Umbilical cord (tissue), 2 donors: Measurements from ENCODE around the genes CHODL and MRPL39.

GRCh38 chr21:17796464-17796943 lies 22.7 kb downstream of the C21orf91 start:
- RAMPAGE, long total RNA, result no peak

GRCh38 chr21:17819539-17819907 lies 367 bp upstream of the C21orf91 start:
- RAMPAGE, long total RNA, result no peak

DNA sequence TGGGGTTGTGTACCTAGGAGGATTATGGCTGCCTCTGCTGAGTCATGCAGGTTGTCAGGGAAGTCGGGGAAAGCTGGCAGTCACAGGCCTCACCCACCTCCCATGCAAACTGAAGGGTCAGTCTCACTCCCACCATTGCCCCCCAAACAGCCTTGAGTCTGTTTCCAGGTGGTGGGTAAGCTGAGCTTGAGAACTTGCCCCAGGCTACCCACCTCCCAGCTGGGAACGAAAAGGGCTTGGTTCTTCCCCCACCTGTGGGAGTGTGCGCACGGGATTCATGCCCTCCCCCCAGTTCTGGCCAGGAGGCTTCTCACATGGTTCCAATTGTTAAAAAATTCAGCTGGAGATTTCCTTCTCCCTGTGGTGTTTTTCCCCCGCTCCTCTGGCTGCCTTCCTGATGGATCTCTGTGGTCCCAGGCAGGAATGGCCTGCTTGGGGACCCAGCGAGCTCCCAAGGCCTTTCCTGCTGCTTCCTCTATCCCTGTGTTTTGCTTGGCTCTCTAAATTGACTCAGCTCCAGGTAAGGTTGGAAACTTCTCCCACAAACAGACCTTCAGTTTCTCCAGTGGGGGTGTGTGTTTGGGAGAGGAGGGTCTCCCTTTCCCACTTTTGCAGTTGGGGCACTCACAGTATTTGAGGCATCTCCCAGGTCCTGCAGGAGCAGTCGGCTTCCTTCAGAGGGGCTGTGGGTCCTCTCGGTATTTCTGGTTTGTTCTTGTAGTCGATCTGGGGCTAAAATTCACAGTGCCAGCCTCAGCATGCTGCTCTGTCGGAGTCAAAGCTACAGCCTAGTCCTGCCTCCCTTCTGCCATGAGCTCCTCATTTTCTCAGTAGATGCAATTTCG lies 82.0 kb upstream of the C21orf91 start:
- RAMPAGE, long total RNA, result no peak

GRCh38 chr21:17931009-17931479 lies 111.9 kb upstream of the C21orf91 start:
- RAMPAGE, long total RNA, result no peak

DNA sequence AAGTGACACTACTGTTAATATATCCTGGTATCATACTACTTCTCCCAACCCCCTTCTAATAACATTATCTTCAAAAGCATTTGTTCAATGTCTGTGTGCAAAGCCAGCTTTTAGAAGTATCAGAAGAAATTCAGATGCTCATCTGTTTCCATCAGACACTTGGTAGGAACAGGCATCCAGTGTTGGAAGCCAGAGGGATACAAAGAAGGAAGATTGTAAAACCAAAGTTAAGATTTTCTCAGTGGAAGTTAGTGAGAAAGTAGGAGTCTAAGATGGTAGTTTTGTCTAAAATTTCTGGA lies 139.2 kb upstream of the C21orf91 start:
- RAMPAGE, long total RNA, result no peak

GRCh38 chr21:18244248-18244983 lies at the start of gene CHODL:
TSS of gene CHODL (plus strand) at chr21:18244833.
- RAMPAGE, long total RNA, result no peak

- RAMPAGE, long total RNA, result no peak
These were observed 40.0 kb upstream of the TMPRSS15 start for GRCh38 chr21:18443448-18444077.

DNA sequence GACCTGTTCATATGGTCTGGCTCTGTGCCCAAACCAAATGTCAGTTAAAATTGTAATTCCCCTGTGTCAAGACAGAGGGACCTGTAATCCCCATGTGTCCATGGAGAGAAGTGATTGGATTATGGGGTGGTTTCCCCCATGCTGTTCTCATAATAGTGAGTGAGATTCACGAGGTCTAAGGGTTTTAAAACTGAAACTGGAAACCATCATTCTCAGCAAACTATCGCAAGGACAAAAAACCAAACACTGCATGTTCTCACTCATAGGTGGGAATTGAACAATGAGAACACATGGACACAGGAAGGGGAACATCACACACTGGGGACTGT lies 823.1 kb upstream of the TMPRSS15 start:
- RAMPAGE, long total RNA, result no peak

DNA sequence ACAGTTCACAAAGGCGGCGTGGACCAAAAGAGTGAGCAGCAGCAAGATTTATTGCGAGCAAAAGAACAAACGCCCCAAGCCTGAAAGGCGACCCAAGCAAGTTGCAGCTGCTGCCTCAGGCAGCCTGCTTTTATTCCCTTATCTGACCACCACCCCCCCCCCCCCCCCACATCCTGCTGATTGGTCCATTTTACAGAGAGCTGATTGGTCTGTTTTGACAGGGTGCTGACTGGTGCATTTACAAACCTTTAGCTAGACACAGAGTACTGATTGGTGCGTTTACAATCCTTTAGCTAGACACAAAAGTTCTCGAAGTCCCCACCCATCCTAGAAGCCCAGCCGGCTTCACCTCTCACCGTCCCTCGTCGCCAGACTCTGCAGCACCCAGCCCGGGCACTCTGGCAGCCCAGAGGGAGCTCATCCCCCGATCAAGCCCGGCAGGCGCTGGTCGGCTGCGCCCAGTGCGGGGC lies 2023.0 kb downstream of the NCAM2 start:
- RAMPAGE, long total RNA, result no peak

GRCh38 chr21:23384498-23385284 lies 2222.6 kb downstream of the MRPL39 start:
- RAMPAGE, long total RNA, result no peak

- RAMPAGE, long total RNA, result no peak
These were observed 47.0 kb downstream of the MRPL39 start for GRCh38 chr21:25560156-25560844.

DNA sequence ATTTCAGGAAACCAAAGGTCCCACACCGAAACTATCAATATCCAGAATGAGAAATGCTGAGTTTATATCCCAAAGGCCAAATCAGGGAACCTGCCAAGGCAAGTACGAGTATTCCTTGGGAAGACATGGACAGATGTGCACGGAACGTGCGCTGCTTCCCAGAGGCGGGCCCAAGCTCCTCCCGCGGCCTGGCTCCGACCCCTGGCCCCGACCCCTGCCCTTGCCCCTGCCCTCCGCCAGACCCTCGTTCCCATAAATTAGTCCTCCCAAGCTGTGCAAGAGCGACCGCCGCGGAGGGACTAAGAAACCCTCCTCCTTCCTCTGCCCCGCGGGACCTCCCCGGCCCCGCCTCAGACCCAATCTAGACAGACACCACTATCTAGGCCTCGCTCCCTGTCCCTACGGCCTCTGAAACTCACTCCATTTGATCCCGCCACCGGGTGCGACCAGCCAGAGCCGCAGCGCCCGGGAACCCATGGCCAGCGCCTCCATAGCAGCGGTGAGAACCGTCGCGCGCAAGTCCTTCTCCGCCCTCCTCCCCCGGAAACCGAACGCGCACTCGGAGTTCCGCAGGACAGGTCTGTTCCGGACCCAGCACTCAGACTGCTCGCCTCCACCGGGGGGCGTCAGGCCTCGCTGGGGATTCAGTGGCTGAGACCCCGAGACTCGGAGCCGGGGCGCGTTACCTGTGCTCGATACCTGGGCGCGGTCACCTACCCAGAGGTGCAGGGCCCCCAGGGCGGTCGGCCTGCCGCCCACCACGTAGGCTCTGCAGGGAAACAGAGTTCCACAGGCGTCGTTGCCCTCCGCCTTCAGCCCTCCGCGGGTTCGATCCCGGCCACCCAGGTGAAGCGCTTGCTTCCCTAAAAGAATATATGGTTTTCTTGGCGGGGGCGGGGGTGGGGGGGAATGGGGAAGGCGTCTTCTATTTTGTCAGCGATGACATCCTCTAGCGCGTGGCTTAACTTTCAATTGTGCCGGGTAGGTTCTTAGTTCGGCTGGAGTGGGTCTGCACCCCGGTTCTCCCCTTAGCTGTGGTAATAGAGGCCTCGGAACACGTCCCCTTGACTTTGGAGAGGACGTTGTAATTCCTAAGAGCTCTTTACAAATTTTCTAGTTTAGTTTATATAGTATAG lies at the start of gene MRPL39:
Gene MRPL39 (minus strand): TSS at position 498 of the 1,136 bp plus-strand sequence.
- RAMPAGE, long total RNA, result no peak

DNA sequence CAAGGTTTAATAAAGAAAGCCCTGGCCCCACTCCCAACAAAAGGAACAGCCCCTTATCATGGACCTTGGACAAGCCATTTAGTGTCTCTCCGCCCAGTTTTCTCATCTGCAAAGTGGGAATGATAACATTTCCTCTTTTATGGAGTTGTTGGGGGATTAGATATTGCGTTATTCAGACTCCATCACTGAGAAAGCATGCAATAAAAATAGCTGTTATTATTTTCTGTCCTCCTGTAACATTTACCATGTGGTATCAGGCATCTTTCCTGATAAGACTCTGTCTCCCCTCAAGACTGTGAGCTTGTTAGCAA lies 1.3 kb upstream of the JAM2 start:
- RAMPAGE, long total RNA, result no peak

GRCh38 chr21:25887739-25888325 lies 153.1 kb downstream of the GABPA start:
- RAMPAGE, long total RNA, result no peak

- RAMPAGE, long total RNA, result no peak
These were observed 186.8 kb downstream of the APP start for GRCh38 chr21:25983617-25984357.

DNA sequence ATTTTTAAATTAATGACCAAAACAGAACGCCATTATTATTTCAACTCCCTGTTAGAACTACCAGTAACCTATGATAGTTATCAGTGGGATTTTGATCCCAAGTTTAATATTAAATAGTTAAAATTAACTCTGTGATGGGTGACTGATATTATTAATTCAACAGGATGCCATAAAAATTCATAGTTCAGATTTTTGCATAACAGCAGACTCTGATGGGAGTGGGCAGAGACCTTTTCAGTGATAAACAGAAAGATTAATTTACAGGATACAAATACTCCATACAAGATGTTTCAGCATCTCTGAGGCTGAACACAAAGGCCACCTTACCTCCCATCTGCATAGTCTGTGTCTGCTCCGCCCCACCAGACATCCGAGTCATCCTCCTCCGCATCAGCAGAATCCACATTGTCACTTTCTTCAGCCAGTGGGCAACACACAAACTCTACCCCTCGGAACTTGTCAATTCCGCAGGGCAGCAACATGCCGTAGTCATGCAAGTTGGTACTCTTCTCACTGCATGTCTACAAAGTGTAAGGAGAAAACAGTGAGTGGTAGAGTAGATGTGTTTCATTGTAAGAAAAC lies 119.8 kb downstream of the APP start:
- RAMPAGE, long total RNA, result no peak

DNA sequence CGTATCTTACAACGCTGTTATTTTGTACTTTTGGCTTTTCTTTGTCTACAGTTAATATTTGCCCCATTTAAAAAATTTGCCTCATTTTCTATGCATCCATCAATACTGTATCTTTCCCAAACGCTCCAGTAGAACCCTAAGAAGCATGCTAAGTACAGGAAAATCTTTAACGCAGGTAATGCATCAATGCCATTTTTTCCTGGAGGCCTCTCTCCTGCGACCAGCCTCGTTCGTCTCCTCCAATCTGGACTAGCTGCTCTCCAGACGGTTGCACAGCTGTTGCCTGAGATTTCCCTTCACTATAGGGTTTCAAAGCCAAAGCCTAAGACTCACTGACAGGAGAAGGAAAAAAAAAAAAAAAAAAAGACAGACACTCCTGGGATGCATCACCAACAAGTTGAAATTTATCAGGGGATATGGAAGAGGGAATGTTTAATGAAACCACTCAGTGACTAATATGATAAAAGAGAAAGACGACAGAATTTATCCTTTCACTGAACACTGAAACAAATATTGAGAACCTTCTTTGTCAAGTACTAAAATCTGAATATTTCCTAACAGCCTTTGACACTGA lies 93.1 kb downstream of the APP start:
- RAMPAGE, long total RNA, result no peak

GRCh38 chr21:26113867-26114421 lies 56.6 kb downstream of the APP start:
- RAMPAGE, long total RNA, result no peak

GRCh38 chr21:26127970-26128281 lies 42.6 kb downstream of the APP start:
- RAMPAGE, long total RNA, result no peak

GRCh38 chr21:26167908-26168628 lies 2.5 kb downstream of the APP start:
- RAMPAGE, long total RNA, result no peak